Right atrium auricular region (tissue), 2 donors: ENCODE data around the genes STUB1 and FBXL16.

DNA sequence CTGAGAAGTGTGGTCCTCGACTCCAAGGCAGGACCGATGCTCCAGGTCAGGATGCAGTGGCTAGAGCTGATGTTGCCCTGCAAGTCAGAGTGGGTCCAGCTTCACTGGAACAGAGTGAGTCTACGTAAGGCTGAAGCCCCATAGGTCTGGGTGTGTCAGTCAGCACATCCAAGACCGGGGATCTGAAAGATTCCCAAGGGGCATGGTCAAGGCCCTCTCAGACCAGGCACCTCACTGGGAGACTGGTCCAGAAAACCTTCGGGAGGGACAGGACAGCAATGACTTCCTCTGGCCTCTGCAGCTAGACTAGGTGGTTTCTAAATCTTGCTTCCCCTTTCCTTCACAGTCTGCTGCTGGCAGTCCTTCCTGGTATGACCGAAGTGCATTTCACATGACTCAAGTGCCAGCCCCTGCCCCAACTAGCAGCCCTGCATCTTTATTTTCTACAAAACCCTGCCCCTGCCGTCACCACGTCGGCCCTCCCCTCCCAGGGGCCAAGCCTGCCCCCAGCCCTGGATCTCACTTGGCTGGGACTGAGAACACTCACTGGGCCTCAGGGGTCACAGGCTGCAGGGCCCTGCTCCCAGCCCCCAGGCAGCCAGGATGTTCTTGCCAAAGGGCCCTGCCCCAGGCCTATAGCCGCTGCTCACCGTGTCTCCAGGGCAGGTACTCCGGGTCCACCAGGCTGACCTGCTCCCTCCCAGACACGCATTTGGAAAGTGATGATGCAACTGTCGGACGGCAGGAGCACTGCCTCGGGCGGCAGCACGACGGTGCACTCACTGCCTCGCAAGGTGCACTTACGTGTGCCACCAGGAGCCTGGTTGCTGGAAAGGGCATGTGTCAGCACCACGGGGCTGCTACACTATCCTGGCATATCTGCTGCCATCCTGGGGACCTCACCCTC is 18.3 kb downstream of the POLR3K start:
- PRO-cap, result no peak
- RAMPAGE, long total RNA, 2 experiments, result no peak in any of the 2 experiments

- PRO-cap, result no peak
- RAMPAGE, long total RNA, 2 experiments, result no peak in any of the 2 experiments
These were observed 2.4 kb upstream of the RHBDF1 start for GRCh38 chr16:74818-75291.

GRCh38 chr16:76565-77113 is 1.4 kb upstream of the MPG start:
- PRO-cap, result bidirectional peak, plus-strand start at chr16:76958, minus-strand start at chr16:76787
- RAMPAGE, long total RNA, 2 experiments, result no peak in any of the 2 experiments

DNA sequence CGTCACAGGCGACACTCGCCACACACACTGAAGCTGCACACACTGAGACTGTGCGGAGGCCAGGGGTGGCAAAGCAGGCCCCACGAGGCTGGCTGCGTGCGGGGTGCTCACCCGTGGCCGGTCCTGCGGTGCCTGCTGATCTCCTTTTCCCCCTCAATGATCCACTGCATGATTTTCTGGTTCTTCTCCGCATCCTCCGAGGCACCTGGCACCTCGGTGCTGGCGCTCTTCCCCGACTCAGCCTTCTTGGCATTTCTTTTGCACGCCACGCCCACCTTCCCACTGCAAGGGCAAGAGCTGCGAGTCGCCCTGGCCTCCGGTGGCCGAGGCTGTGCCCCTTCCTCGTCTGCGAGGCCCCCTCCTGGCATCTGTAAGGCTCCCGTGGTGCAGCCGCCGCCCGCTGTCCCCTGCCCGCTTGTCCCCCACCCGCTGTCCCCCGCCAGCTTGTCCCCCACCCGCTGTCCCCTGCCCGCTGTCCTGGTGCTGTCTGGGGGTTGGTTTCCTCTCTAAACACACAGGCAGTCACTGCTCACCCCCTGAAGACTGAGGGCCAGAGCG is 14.1 kb downstream of the PDIA2 start:
- PRO-cap, result no peak
- RAMPAGE, long total RNA, 2 experiments, result no peak in any of the 2 experiments

- PRO-cap, result no peak
- RAMPAGE, long total RNA, 2 experiments, result no peak in any of the 2 experiments
These were observed 21.2 kb downstream of the PDIA2 start for GRCh38 chr16:304076-304680.

- PRO-cap, result no peak
- RAMPAGE, long total RNA, 2 experiments, result no peak in any of the 2 experiments
These were observed 27.8 kb downstream of the AXIN1 start for GRCh38 chr16:324280-325656.

- PRO-cap, result unidirectional peak, plus-strand start at chr16:342078
- RAMPAGE, long total RNA, 2 experiments, result no peak in any of the 2 experiments
These were observed 10.8 kb downstream of the AXIN1 start for GRCh38 chr16:341621-342249.

- PRO-cap, result no peak
- RAMPAGE, long total RNA, 2 experiments, result no peak in any of the 2 experiments
These were observed 3.4 kb downstream of the AXIN1 start for GRCh38 chr16:348945-349666.

DNA sequence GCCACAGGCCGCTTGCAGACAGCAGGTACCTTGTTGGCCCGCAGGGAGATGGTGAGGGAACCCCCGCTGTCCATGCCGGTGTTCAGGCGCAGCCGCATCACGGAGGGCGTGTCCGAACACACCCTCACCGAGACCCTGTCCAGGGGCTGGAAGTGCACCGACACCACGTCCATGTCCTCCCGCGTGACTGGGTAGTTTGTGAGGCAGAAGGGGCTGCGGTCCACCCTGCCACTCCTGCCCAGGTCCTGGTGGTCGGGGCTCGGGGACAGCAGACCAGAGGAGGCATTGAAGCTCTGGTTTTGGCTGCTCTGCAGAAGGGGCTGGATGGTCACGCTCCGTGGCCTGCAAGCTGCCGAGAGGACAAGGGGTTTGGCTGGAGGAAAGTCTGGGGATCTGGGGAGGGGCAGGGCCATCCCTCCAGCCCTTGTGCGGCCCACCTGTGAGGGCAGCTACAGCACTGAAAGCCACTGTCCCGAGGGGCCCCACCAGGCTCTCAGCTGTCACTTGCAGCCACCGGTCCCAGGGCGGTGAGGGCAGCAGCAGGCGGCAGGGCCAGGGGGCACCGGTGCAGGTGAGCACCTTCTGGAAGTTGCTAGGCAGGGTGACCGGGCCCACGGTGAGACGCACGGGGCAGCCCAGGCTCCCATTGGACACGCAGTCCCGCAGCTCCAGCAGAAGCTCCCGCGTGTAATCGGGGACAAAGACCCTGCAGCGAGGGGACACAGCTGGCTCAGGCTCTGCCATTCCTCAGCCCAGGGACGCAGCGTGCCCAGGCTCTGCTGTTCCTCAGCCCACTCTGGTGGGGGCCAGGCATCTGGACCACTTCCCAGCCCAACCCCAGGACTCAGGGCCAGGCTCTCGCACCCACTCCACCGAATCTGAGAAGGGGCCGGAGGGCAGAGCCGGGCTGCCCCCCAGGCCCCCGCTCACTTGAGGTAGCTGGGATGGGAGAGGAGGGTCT is 5.4 kb downstream of the PGAP6 start:
- PRO-cap, result no peak
- RAMPAGE, long total RNA, 2 experiments, result no peak in any of the 2 experiments

DNA sequence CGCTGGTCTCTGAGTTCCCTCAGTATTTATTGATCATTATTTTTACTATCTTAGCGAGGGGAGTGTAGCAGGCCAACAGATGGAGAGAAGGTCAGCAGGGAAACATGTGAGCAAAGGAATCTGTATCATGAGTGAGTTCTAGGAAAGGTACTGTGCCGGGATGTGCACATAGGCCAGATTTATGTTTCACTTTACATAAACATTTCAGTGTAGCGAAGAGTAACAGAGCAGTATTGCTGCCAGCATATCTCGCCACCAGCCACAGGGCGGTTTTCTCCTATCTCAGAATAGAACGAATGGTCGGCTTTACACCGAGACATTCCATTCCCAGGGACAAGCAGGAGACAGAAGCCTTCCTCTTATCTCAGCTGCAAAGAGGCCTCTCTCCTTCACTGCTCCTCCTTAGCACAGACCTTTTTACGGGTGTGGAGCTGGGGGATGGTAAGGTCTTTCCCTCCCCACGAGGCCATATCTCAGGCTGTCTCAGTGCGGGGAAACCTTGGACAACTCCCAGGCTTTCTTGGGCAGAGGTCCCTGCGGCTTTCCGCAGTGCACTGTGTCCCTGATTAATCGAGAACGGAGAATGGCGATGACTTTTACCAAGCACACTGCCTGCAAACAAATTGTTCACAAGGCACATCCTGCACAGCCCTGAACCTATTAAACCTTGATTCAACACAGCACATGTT is 6.3 kb upstream of the PGAP6 start:
- PRO-cap, result unidirectional peak, minus-strand start at position 571 of the sequence
- RAMPAGE, long total RNA, 2 experiments, result no peak in any of the 2 experiments

DNA sequence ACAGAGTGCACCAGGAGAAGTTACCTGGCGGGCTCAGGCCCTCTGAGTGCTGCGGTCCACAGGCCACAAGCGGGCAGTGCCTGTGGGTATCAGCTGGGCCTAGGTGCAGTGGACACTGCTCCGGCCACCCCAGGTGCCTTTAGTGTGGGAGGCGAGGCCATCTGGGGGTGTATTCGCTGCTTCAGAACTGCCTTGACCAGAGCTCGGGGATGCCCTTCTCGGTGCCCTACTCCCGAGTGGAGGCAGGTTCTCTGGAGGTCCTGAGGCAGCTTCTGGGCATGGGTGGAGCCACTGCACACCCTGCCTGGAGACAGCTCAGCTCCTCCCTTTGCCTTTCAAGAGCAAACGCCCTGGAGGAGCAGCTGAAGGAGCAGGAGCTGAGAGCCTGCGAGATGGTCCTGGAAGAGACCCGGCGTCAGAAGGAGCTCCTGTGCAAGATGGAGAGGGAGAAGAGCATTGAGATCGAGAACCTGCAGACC is 17.2 kb upstream of the CAPN15 start:
- PRO-cap, result no peak
- RAMPAGE, long total RNA, 2 experiments, result no peak in any of the 2 experiments

DNA sequence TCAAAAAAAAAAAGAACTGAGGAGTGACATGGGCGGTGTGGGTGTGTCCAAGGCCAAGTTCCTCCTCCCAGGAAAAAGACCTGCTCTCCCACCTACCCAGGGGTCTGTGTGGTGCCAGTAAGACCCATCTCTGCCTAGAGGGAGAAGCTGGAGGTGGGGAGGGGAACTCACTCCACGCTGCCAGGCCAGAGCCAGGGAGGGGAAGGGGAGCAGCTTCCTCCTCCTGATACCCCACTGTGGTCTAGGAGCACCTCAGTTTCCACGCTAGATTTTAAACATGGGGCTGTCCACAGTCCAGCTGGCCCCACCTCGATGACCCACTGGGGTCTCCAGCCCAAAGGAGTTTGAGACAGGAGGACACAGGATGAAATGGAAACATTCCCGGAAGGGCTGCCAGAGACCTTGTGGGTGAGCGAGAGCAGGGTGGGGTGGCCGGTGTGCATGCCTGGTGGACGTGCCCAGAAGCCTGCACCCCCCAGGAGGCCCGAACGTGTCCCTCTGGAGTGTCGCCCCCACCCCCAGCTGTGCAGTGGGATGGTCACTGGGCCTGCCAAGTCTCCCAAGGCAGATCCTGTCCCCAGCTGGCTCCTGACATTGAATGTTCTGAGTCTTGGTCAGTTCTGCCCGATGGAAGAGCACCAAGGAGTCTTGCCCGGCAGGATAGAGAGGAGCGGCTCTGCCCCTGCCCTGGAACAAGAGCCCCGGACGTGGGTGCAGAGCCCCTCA is 3.4 kb upstream of the CAPN15 start:
- PRO-cap, result no peak
- RAMPAGE, long total RNA, 2 experiments, result no peak in any of the 2 experiments

GRCh38 chr16:608810-609937 is 19.3 kb downstream of the RAB40C start:
- PRO-cap, result no peak
- RAMPAGE, long total RNA, 2 experiments, result no peak in any of the 2 experiments

DNA sequence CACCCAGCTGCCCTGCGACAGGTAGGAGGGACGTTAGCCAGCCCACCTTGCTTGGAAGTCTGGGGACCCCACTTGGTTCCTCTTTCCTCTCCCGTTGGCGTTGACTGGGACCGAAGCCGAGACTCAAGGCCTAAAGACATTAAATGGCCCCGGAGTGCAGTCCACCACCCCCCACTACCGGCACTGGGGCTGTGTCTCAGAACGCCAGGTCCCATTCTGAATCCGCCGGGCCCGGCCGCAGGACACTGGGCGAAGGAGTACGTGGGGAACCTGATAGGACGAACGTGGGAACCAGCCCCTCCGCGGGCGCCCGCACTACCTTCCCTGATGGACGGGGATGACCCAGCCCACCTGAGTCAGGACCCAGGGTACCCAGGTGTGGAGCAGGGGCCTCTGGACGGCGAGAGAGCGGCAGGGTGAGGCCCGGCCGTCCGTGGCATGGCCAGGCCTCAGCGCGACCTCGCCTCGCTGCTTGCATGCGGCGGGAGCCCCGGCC is 513 bp upstream of the WDR90 start:
- PRO-cap, result unidirectional peak, plus-strand start at position 214 of the sequence
- RAMPAGE, long total RNA, 2 experiments, result no peak in any of the 2 experiments

GRCh38 chr16:674348-675396 is 799 bp upstream of the RHBDL1 start:
- PRO-cap, result no peak
- RAMPAGE, long total RNA, 2 experiments, result no peak in any of the 2 experiments

DNA sequence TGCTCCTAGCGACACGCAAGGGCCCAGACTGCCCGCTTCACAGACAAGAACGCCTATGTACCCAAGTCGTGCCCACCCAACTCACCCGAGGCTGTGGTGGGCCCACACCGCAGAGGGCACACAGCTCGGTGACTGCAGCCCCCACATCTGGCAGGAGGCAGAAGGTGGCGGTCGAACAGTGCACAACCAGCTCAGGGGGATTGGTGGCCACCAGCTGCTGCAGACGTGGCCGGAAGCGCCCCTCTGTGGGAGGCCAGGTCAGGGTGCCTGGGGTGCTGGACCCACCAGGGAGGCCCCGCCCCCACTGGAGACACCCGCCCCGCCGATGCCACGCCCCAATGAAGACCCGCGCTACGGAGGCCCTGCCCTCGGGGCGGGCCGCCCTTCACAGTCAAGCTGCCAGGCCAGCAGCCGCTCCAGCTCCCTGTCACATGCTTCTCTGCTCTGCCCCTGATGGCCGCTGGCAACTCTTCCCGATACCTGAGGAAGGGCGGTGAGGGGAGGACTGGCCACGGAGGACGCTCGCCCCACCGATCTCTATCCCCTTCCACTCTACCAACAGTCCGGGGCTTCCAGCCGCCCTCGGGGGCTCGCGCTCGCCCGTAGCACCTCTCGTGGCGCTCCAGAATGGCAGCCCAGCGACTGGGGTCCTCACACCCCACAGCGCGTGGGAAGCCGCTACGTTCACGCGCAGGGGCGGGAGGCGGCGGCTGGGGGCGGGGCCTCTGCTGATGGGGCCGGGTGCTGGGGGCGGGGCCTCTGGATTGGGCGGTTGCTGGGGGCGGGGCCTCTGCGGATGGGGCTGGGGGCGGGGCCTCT is 877 bp upstream of the STUB1 start:
- PRO-cap, result unidirectional peak, plus-strand start at position 430 of the sequence; unidirectional peak, plus-strand start at position 483 of the sequence; bidirectional peak, plus-strand start outside the sequence, minus-strand start at position 662 of the sequence
- RAMPAGE, long total RNA, 2 experiments, result no peak in any of the 2 experiments

DNA sequence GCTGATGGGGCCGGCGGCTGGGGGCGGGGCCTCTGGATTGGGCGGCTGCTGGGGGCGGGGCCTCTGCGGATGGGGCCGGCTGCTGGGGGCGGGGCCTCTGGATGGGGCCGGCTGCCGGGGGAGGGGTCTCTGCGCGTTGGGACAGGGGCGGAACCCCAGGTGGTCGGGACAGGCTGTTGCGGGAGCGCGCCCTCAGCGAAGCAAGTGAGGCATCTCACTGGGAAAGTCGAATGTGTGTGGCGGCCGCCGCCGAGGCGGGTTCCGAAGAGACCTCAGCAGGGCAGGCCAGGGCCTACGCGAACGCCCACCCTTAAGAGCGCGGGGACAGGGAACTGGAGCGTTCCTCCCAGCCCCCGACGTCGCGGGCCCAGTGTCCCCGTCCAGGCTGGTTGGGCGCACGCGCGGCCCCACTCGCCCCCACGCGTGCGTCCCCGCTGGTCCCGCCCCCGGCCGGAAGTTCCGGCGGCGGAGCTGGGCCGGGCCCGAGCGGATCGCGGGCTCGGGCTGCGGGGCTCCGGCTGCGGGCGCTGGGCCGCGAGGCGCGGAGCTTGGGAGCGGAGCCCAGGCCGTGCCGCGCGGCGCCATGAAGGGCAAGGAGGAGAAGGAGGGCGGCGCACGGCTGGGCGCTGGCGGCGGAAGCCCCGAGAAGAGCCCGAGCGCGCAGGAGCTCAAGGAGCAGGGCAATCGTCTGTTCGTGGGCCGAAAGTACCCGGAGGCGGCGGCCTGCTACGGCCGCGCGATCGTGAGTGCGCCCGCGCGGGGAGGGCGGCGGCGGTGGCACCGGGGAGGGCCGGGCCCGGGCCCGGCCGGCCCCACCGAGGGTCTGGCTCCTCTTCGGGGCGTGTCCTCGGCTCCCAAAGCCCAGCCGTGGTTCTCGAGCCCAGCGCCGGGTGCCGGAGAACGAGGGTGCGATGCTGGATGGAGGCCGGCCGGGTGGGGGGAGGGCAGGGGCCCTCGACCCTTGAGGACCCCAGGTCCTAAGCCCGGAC is at the start of gene STUB1:
Gene STUB1, plus strand, starts transcription at position 468 of the 989 bp plus-strand sequence.
- PRO-cap, result bidirectional peak, plus-strand start at position 144 of the sequence, minus-strand start outside the sequence; bidirectional peak, plus-strand start at position 455 of the sequence, minus-strand start at position 409 of the sequence
- RAMPAGE, long total RNA, 2 experiments, result no peak in any of the 2 experiments

DNA sequence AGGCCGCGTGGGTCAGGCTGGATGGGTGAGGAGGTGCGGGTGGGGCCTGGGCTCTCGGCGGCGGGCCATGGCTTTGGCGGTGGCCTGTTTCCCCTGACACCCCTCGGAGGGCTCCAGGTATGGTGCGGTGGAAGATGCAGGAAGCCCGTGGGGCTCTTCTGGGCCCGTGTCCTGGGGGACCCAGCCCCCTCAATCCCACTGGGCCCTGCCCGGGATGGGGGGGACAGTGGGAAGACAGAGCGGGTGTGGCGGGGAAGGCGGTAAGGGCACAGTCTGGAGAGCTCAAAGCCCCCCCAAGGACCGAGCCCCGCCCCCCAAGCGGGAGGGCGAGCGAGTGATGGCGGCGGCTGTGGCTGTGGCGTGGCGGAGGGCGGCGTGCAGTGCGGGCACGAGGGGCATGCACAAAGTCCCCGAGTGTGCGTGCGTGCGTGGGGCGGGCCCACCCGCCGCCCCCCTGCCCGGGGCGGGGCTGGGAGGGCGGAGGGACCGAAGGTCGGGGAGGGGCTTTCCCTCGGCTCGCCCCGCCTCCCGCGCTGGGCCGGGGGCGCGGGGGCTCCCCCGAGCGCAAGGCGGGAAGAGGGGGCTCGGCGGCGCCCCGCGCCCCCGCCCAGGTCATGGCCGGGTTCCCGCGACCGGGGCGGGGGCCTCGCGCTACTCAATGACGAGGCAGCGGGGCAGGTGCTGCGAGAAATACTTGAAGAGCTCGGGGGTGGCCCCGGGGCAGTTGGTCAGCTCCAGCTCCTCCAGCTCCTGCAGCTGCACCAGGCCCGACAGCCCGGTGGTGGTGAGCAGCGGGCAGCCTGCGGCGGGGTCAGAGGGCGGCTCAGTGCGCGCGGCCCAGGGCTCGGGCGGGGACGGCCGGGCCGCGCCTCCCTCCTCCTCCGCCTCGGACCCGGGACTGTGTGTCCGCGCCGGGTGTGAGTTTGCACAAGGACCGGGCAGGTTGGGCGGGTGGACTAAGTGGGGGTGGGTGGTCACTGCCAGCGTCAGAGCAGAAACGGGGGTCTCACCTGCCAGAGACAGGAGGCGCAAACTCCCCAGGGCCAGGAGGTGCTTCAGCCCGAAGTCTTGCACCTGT is 3.8 kb upstream of the WDR24 start:
- PRO-cap, result no peak
- RAMPAGE, long total RNA, 2 experiments, result no peak in any of the 2 experiments

DNA sequence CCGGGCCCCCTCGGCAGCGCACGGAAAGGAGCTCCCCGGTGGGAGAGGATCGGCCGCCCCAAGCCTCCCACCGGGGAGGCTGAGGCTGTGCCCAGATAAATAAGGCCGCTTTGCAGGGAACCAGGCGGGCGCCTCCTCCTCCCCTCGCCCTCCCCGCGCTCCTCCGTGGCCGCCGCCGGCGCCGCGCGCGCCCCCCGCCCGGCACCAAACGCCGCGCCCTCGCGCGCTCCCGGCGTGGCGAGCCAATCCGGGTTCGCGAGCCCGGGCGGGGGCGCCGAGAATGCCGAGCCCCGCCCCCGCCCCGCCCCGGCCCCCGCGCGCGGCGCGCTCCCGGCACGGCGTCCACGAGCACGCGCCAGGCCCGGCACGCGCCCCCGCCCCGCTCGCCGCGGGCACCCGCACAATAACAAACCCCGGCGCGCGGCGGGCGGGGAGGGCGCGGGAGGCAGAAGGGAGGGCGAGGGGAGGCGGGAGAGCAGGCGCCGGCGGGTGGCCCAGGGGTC is at the start of gene FBXL16:
Gene FBXL16, minus strand, starts transcription at position 138 of the 503 bp plus-strand sequence.
- PRO-cap, result no peak
- RAMPAGE, long total RNA, 2 experiments, result no peak in any of the 2 experiments

GRCh38 chr16:719834-720290 is 1.1 kb upstream of the ANTKMT start:
- PRO-cap, result no peak
- RAMPAGE, long total RNA, 2 experiments, result no peak in any of the 2 experiments